Measurements from ENCODE around the gene MEOX1.

- RRBS = no CpG with 5 or more reads among the region's 5 CpGs
Measured at GRCh38 chr17:42720221-42720672, 24.6 kb downstream of the EZH1 start.

DNA sequence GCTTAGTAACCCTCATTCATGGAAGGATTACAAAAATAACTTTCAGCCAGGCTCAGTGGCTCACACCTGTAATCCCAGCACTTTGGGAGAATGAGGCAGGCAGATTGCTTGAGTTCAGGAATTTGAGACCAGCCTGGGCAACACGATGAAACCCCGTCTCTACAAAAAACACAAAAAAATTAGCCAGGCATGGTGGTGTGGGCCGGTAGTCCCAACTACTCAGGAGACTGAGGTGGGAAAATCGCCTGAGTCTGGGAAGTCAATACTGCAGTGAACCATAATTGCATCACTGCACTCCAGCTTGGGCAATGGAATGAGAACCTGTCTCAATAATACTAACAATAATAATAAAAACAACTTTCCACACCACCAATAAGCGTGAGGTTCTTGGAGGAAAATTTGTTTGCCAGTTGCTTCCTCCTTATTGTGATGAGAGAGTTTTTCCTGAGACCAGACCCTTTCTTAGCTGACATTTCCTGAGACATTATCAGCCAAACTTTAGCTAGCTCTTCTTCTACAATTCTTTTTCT lies 3.4 kb upstream of the EZH1 start:
- RRBS = no CpG with 5 or more reads among the region's 5 CpGs

- RRBS = no CpG with 5 or more reads among the region's 11 CpGs
Measured at GRCh38 chr17:42774922-42776196, 2.1 kb downstream of the VPS25 start.

GRCh38 chr17:42780779-42781719 lies 639 bp downstream of the WNK4 start:
- RRBS = 25% methylated on average over 8 of the region's 50 CpGs

DNA sequence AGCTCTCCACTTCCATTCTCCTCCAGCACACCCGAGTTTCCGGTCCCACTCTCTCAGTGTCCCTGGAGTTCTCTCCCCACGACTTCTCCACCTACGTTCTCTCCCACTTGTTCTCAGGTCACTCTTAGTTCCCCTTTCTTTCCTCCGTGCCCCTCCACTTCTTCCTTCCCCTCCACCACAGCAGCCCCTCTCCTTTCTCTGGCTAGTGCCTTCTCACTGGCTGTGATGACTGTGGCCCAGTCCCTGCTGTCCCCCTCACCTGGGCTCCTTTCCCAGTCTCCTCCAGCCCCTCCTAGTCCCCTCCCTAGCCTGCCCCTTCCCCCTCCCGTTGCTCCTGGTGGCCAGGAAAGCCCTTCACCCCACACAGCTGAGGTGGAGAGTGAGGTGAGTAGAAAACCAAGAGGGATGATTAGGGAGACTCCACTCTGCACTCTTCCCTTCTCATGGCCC lies 3.5 kb downstream of the COA3 start:
- RRBS = no CpG with 5 or more reads among the region's 6 CpGs

DNA sequence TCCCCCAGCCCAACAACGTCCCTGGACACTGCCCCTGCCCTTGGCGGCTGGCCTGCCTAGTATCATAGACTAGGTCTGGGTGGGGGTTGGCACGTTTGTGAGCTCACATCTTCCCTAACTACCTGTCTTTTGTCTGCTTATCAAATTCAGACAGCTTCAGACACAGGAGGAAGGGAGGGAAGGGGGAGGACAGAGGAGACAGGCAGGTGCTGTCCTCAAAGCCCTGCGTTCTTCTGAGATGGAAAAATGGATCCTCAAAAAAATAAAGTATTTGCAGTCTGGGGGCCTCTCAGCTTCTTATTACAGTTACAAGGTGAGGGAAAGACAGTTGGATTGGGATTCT lies 718 bp downstream of the PSME3 start:
- RRBS = no CpG with 5 or more reads among the region's 4 CpGs

DNA sequence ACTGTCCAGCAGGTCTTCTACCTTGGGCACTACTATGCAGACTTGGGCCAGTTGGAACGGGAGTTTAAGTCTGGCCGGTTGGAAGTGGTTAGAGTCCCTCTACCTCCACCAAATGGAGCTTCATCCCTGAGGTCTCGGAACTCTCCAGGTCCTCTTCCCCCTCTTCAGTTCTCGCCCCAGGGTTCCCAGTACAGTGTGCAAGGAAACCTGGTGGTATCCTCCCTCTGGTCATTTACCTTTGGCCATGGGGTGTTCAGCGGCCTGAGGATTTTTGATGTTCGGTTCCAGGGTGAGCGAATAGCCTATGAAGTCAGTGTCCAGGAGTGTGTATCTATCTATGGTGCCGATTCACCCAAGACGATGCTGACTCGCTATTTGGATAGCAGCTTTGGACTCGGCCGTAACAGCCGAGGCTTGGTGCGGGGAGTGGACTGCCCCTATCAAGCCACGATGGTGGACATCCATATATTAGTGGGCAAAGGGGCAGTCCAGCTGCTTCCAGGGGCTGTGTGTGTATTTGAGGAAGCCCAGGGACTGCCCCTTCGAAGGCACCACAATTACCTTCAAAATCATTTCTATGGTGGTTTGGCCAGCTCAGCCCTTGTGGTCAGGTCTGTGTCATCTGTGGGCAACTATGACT lies 1.1 kb downstream of the AOC2 start:
- RRBS = no CpG with 5 or more reads among the region's 16 CpGs

DNA sequence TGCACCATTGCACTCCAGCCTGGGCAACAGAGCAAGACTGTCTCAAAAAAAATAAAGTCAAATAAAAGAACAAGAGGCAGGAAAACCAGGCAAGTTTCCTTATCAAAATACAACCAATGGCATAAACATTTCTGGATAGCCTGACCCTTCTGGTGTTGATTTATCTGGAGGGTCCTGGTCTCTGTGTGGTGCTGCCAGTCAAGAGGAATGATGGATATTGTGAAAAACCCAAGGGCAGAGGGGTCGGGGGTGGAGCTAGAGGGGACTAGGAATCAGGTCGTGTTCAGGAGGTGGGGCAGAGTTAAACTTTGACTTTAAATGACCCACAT lies 14.5 kb downstream of the AOC3 start:
- RRBS = no CpG with 5 or more reads among the region's 2 CpGs

DNA sequence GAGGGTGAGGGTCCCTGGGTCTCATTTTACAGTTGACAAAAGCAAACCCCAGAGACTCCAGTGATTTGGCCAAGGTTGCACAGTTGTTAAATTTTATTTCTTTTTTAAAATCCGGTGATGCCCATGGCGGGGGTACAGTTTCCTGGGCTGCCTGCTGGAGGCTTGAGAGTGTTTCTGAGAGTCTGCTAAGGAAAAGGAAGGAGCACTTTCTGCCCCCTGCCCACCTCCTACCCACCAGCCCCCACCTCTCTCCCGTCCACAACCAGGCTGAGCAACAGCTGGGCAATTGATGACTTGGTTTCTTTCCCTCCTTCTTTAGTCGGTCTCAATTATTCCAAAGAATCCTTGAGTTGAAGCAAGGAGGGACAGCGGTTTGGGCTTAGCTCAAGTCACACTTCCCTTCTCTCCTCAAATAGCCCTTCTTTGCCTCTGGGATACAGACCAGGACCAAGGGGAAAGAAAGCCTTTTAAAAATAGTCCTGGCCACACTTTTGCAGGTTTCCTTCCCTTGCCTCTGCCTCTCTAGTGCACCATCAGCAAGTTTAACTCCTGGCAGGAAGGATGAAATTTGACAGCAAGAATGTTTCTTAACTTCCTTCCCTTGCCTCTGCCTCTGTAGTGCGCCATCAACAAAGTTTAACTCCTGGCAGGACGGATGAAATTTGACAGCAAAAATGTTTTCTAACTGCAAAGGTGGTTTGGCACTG lies 7.4 kb upstream of the G6PC1 start:
- RRBS = no CpG with 5 or more reads among the region's 7 CpGs

DNA sequence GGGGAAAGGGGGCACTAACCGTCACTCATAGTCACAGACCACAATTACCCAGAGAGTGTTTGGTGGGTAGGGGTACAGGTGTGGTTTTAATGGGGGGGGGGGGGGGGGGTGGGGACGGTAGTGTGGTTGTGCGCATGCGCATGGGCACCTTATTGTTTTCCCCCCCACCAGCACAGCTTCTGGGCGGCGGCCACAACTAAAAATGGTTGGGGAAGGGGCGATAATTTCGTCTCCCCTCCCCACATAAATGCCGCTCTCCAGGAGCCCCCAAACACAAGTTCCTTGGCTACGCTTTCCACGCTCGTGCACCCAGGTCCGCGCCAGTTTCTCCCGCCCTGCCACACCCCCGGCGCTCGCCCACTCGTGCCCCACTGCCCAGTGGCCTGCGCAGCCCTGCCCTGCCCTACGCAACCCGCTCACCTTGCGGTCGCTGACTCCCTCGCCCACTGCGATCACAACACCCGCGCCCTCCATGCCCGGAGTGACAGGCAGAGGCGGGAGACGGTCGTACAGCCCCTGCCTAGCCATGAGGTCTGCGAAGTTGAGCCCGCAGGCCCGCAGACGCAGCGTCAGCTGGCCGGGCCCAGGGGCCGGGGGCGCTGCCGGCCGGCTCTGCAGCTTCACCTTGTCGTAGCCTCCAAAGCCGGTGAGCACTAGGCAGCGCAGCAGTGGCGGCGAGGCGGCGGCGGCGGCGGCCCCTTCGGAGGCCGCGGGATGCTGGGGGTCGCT lies 505 bp downstream of the VAT1 start:
- RRBS = 0% methylated on average over 4 of the region's 56 CpGs

DNA sequence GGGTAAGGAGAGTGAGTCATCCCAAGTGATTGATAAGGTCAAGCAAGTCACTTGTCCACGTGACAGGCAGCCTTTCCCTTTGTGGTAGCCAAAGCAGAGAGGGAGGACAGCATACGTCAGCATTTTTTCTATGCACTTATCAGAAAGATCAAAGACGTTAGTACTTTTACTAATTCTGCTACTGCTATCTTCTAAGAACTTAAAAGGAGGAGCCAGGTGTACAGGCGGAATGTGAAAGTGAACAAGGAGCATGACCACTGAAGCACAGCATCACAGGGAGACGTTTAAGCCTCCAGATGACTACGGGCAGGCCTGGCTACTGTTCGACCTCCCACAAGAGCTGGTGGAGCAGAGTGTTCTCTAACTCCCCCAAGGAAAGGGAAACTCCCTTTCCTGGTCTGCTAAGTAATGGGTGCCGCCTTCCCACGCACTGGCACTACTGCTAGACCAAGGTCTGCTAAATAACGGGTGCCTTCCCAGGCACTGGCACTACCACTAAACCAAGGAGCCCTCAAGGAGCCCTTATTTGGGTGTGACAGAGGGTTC lies 47.8 kb upstream of the ARL4D start:
- RRBS = no CpG with 5 or more reads among the region's 10 CpGs

DNA sequence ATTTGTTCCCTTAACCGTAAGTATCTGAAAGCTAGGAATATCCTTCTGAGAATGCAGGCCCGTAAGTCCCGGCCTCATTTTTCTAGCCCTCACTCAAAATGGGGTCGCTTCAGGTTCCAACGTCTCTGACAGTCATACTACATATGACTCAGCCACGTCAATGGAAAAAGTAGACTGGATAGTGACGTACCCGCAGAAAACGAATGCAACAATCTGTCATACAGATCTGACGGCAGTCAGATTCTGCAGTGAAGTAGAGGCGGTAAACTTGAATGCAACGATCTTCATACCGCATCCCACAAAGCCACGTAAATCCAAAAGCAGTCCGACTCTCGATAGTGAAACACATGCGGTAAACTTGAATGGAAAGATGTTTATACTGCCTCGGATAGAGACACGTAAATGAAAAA lies 38.5 kb upstream of the ARL4D start:
- RRBS = no CpG with 5 or more reads among the region's 19 CpGs

DNA sequence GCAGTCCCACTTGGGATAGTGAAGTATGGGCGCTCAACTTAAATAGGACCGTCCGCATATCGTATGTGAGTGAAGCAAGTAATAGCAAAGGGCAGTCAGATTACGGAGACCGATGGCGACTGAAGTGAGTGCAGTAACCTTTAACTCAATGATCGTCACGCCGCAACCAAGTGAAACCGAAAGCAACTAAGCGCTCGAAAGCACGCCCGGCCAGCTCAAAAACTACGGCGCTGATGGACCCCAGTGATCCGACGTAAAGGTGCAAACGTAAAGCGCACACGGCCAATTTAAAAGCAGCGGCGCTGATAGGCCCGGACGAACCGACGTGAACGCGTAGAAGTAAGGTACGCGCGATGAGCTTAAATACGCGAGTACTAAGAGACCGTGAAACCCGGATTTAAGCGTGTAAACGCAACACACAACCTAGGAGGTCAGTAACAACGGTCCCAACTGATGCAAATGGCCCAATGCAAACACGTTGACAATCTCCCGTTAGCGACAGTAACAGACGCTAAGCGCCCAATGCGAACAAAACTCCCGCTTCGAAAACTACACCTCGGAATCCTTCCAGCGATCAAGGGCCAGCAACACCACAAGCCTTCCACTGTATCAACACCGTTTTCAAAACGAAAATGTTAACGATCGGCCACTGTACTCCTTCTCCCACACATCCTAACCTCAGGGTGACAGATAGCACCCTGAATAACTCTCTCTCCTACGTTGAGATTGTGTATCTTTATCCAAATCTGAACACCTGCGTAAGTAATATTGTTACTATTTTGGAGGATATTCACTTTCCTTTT lies 37.9 kb upstream of the ARL4D start:
- RRBS = under 1% methylated on average over 13 of the region's 56 CpGs

- RRBS = no CpG with 5 or more reads among the region's 3 CpGs
Measured at GRCh38 chr17:43385069-43385520, 13.7 kb upstream of the ARL4D start.

DNA sequence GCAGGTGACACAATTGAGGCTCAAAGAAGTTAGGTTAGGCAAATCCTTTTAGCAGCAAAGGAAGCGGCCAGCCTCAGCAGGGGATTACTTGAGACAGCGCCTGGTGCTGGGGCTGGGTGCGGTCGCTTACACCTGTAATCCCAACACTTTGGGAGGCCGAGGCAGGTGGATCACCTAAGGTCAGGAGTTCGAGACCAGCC lies 18.7 kb upstream of the DHX8 start:
- RRBS = no CpG with 5 or more reads among the region's 6 CpGs

- RRBS = no CpG with 5 or more reads among the region's 2 CpGs
Measured at GRCh38 chr17:43491052-43491553, 7.3 kb downstream of the DHX8 start.

- RRBS = no CpG with 5 or more reads among the region's 7 CpGs
Measured at GRCh38 chr17:43526214-43526663, 19.9 kb downstream of the ETV4 start.

- RRBS = no CpG with 5 or more reads among the region's 9 CpGs
Measured at GRCh38 chr17:43659599-43660163, 2.0 kb downstream of the MEOX1 start.

DNA sequence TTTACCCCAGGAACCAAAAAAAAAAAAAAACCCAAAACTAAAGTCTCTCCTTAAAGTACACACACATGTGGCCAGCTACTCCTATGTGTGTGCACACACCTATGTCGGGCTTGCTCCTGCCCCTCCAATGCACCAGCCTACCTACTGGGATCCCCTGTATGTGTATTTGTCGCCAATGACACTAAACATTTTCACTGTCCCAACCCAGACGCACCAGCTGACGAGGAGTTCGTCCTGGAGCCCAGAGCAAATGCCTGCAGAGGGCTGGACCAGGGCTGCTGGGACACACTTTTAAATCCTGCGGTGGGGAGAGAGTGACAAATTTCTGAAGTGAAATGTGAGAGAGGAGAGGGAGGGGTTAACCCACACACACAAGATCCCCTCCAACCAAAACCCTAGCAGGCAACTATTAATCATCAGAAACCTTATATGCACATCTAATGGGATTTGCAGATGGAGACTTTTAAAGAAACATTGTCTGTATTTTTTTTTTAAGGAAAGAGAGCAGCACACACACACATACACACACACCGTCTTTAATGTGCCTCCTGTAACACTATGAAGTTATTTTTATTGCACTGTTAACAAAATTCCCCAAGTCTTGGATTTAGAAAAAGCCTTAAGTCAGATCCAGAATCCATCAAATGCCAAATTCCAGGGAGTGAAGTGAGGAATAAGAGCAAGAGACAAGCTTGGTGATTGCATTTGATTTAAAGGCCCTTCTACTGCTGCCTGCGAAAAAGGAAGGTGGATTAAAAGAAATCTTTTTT lies at the start of gene MEOX1:
TSS of gene MEOX1 (minus strand) at position 266 of the 770 bp plus-strand sequence.
- RRBS = no CpG with 5 or more reads among the region's 8 CpGs

DNA sequence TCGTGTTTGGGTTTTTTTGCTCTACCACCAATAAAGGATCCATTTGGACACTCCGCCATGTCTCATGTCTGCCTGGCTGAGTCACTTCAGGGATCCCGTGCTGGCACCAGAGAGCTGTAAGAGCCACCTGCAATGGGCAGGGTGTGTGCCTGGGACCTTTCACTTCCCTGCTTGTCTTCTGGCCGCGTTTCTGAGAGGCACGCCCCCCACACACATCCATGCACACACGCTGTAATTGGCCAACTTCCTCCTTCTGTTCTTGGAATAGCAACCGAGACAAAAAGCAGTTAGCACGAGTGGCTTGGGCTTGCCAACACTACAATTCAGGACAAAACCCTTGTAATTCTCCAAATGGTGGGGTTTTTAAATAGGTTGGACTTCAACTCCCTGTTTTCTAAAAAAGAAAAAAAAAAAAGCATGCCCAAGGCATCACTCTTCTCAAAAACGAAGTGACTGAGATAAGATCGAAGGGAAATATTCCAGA lies 9.9 kb upstream of the SOST start:
- RRBS = no CpG with 5 or more reads among the region's 11 CpGs

Measured in GM12891 (cell line).